RPMI7951 (cell line): ENCODE results near the gene CCDC187.

GRCh38 chr9:134546319-134546955, 95.2 kb upstream of the COL5A1 start:
- RAMPAGE, long total RNA, result no peak

DNA sequence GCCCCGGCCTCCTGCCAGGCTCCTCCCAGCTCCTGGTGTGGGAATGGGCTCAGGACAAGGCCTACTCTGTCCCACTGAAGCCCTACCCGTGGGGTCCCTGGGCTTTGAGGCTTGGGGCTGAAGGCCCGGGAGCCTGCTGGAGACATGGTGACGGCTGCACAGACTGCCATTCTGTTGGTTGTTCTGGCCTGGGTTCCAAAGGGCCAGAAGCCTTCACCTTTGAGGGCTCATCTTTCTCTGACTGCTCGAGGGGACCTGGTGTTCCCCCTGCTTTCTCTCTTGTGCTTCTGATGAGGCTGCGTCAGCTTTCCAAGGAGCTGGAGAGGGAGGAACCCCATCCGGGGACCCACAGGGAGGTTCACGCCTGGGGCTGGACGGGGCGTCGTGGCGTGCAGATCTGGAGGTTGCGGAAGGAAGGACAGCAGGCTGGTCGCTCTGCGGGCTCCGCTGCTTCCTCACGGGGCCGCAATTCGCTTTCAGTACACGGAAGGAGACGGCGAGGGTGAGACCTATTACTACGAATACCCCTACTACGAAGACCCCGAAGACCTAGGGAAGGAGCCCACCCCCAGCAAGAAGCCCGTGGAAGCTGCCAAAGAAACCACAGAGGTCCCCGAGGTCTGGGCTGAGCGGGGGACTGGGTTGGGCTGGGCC, 86.7 kb downstream of the COL5A1 start:
- RAMPAGE, long total RNA, result no peak

DNA sequence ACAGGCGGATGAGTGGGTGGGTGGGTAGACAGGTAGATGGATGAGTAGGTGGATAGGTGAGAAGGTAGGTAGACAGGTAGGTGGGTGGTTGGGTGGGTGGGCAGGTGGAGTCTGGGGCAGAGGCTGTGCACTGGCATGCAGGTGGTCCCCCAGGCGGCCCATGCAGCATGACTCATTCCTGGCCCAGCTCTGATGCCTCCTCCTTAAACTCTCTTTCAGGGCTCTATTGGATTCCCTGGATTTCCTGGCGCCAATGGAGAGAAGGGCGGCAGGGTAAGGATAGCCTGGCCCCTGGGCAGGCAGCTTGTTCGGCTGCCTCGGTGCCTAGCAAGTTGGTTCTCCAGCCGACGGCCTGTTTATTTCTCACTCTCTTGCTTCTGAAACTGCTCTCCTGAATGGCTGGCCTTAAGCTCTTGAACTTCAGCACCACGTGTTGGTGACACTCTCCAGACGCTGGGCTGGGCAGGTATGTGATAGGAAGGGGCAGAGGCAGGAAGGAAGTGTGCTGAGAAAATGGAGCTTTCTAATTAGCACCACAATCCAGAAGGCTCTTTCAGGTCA, 91.6 kb upstream of the FCN2 start:
- RAMPAGE, long total RNA, result no peak

DNA sequence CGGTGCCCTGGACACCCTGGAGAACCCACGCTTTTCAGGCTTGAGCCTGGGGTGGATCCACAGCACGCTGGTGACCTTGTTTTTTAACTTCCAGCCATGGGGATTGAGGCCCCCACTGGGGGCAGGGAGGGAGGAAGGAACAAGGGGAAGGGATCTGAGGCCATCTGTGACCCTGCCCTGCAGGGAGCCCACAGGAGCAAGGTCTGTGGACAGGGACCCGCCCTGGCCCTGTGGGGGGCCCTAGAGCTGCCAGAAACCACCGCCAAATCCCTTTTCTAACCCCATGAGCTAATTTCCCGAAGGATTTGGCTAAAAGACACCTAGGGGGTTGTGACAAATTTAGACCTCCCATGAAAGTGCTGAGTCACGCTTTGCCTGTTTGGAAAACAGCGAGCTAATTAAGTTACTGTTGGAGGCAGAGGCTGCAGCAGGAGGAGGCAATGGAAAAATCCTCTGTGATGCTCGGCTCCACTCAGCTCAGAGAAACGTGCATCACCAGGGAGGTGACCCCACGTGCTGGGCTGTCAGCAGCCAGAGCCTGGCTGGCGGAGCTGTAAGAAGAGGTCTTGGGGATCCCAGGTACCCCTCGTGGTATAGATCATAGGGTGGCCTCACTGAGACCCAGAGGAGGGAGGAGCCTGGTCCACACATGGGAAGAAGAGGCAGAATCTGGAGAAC, 50.0 kb downstream of the OLFM1 start:
- RAMPAGE, long total RNA, result no peak

GRCh38 chr9:135373530-135373942, 106.0 kb upstream of the PPP1R26 start:
- RAMPAGE, long total RNA, result no peak

DNA sequence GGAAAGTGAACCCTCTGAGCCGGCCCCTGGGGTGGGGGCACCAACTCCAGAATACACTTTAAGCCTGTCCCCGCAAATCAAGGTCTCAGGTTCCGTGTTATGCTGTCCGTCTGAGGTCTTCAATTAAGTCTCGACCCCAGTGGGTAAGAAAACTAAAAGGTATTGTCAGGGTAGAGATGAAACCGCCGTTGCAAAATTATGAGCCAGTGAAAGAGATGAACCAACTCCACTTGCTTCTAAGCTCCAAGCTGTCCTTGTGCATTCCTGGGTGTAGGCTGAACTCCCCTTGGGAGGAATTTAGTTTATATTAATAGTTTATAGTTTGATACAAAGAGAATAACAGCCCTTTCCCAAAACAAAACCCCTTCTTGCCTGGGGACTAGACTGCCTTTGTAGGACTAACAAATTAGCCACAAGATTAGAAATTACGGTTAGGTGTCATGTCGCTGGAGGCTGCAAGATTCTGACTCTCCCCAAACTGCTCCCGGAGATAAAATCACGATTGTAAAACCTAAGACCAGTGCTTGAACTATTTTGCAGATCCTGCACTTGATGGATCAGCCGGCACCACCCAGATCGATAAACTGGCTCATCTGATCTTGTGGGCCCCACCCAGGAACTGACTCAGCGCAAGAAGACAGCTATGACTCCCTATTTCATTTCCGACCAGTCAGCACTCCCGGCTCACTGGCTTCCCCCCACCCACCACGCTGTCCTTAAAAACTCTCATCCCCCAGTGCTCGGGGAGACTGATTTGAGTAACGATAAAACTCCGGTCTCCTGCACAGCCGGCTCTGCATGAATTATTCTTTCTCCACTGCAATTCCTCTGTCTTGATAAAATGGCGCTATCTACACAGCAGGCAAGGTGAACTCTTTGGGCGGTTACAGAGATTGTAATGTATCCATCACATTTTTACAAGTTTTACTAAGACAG, 10.9 kb upstream of the PPP1R26 start:
- RAMPAGE, long total RNA, result no peak

DNA sequence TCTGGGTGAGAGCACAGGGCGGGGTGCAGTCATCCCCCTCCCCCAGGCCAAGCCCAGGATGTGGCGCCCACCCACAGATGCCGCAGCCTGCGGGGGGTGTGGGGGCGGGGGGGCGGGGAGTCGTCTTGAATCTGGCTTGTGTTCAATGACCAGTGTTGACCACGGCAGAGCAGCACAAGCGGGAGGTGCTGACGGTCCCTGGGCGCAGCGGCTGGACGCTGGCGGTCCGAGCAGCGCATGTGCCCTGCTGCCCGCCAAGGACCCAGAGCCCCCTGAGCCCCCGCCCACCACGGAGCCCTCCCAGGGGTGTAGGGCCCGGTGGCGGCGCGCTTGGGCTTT, 398 bp upstream of the KCNT1 start:
- RAMPAGE, long total RNA, result no peak

- RAMPAGE, long total RNA, result no peak
These were observed 84.6 kb downstream of the CAMSAP1 start for GRCh38 chr9:135822689-135823215.

- RAMPAGE, long total RNA, result no peak
These were observed 1.2 kb downstream of the CAMSAP1 start for GRCh38 chr9:135906263-135906475.

DNA sequence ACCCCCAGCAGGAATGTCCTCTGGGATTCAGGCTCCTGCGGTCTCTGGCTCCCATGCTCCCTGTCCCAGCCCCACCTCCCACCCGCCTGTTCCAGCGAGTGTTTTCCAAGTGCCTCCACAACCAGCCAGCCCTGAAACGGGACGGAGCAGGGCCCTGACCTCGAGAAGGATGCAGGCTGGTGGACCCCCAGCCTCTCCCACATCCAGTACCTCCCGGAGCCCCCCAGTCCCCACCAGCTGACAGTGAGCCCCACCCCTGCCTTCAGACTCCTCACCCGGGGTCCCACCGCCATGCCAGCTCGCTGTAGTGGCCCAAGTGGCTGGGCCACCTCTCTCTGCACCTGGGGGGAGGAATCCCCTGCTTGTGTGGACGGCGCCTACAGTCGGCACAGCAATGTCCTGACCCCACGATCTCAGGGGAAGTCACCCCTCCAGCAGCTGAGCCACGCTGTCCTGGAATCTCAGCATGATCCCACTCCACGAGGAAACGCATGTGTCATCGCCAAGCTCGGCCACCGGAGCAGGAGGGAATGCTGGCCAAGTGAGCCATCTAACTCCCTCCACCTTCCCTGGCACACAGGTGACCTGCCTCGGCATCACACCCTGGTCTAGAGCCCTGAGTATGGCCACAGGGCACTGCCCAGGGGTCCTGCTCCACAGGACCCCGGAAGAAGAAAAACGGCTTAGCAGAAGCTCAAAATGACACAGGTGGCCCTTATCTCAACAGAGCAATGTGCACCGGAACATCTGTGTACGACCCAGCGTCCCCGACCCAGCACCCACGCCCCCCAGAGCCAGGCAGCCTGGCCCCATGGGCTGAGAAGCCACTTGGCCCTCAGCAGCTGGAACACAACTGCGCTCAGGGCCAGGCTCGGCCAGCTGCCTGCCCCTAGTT, 23.1 kb upstream of the CAMSAP1 start:
- RAMPAGE, long total RNA, result no peak

DNA sequence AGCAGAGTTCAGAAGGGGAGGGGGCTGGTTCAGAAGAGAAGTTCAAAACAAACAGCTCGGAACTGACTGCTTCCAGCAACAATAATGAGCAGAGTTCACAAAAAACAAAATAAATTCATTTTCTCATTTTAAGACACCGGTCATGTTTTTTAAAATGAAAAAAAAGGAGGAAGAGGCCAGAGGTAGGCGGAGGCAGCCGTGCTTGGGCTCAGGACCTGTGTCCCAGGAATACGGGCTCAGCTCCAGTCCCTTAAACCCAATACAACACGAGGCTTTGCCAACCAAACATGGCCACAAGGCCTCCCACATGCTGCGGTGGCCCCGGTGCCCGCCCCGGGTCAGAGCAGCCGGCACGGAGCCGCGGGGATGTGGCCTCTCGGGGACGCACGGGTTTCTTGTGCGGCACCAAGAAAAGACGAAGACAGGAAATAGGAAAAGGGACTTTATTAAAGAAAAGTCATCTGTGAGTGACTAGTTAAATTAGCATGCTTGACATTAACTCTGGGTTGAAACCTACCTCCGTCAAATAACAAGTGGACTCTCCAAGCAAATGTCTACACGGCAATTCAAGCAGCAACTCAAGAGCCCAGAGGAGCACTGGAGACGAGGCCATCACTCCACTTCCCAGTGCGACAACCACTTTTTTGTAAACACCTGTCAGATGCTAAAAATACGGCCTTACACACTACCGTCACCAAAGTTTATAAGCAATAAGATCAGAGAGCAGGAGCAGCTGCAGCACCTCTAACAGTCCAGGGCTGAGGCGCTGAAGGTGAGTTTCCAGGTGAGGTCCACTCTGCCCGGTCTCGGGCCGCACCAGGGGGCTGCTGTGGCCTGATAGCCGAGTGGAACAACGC, 25.4 kb upstream of the CAMSAP1 start:
- RAMPAGE, long total RNA, result no peak

DNA sequence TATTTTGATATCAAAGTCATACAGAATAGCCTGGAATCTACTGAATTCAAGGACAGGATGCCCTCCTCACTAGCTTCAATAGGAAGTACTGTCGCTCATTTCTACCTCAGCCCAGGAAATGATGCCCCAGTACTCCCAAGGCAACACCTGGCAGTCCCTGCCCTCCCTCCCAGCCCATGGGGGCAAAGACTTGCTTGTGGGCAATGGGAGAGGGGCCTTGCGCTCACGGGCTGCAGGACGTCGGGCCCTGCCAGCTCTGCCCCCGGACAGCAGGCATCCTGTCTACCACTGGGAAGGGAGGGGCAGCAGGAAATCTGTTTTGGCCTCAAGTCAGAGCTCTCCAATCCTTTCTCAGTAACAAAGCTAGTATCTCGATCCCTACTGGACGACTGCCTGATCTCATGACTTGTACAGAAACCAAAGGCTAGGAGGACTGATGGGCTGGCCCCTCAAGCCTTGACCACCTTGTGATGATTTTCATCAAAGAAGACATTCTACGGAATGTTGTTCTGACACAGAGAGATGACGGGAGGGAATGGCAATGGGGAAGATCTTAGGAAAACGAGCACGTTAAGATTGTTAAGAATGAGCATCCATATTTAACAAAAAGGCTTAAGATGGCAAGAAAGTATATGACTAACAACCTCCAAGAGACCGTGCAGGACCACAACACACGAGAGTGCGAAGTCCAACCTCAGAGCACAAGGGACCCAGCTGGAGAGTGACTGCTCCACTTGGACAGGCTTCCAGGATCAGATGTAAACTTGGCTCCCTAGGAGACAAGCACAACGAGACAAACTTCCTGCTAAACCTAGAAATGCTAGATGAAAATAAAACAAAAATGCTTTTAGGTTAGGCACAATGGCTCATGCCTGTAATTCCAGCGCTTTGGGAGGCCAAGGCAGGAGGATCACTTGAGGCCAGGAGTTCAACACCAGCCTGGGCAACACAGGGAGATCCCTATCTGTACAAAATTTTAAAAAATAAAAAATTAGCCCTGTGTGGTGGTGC, 19.4 kb downstream of the UBAC1 start:
- RAMPAGE, long total RNA, result no peak

DNA sequence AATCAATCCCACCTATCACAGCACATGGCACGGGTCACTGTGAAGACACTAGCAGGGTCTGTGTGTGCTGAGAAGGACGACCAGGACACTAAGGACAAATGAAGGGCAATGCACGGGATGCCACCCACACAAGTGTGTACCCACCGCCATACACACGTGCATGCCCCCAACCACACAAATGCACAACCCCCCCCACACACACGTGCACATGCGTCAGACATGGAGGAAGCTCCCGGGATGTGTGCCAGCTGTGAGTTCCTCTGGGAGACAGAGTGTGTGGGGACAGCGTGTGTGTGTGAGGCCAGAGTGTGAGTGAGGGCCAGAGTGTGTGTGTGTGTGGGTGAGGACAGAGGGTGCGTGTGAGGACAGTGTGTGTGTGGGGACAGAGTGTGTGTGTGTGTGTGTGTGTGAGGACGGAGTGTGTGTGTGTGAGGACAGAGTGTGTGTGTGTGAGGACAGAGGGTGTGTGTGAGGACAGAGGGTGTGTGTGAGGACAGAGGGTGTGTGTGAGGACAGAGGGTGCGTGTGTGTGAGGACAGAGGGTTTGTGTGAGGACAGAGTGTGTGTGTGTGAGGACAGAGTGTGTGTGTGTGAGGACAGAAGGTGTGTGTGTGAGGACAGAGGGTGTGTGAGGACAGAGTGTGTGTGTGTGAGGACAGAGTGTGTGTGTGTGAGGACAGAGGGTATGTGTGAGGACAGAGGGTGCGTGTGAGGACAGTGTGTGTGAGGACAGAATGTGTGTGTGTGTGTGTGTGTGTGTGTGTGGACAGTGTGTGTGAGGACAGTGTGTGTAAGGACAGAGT, 62.8 kb upstream of the UBAC1 start:
- RAMPAGE, long total RNA, result no peak

DNA sequence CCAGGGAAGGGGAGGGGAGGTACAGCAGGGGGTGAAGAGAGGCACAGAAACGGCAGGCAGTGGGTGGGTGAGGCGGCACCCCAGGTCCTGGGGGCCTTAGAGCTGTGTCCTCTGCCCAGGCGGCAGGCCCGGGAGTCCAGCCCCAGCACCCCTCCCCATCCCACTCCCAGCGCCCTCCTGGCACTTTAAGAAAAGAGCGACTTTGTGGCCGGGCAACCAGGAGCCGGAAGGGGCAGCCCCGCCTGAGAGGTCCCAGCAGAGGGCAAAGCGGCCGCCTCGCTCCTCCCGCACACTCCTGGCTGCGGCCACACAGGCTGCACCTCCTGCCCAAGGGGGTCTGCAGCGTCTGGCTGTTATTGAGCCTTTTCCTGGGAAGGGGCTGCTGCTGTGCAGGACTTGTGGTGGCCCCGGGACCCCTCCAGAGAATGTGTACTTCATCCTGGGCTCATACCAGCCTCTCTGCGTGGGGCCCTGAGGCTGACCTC, 42.6 kb downstream of the NACC2 start:
- RAMPAGE, long total RNA, result no peak

DNA sequence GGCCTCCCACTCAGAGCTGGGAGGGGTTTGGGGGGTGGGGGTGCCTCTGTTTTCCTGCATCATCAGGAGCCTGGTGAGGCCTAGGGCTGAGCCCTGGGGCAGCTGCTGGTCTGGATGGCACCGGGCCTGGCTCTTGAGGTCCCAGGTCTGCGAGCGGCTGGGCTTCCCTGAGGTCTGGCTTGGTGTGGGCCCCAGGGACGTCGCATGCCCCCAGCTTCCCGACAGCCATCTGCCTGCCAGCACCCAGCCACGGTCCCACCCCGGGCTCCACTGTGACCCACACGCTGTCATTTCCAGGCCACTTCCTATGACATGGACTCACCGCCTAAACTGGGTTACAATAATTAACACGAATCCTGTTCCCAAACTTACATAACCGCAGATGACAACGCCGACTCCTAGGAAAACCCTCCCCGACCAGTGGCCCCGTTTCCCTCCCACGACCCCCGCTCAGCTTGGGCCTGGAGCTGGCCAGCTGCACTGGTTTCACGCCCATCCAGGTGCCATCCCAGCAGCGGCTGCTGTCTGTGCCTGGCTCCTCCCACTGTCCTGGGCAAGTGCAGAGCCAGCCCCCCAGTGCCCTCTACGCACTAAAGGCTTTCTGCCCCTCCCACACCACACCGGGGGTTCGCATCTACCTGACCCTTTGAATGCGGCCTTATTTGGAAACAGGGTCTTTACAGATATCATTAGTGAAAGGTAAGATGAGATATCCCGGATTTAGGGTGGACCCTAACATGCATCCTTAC, 8.6 kb downstream of the NACC2 start:
- RAMPAGE, long total RNA, result no peak

- RAMPAGE, long total RNA, result no peak
These were observed 6.3 kb downstream of the NACC2 start for GRCh38 chr9:136088872-136089204.

DNA sequence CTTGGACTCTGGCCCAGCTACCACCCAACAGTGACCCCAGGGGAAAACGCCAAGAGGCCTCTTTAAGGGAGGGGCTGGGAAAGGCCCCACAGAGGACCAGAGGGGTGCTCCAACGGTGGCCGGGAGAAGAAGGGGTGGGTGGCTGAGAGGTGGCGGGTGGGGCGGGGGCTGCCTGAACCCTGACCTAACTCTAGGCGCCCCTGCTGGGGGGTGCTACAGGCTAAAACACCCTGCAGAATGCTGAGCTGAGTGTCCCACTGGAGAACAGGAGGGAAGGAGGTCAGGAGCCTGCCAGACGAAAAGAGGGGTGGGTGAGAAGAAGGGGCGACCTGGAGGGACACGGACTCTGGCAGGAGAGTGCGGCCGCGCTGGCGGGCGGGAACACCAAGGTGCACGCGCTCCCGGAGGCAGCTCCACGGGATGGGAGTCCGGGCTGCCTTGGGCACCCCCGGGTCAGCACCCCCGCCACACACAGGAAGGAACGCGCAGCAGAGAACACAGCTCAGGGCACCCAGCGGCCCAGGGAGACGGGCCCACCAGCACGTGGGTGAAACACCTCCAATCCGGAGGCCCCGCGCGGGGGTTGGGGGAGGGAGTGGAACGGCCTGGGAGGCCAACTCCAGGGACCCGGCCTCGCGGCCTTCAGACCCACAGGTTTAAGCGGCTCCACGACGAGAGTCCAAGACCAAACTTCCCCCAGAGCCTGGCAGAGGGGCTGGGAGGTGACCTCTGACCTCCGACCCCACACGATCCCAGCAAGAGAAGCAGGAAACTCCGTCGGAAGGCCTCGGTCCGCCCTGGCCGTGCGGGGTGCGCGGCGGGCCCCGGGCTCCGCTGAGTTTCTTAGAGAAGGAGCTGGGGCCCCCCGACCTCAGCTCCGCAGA, 1.2 kb downstream of the NACC2 start:
- RAMPAGE, long total RNA, result no peak

- RAMPAGE, long total RNA, result no peak
These were observed 3.0 kb downstream of the TMEM250 start for GRCh38 chr9:136115732-136116037.

DNA sequence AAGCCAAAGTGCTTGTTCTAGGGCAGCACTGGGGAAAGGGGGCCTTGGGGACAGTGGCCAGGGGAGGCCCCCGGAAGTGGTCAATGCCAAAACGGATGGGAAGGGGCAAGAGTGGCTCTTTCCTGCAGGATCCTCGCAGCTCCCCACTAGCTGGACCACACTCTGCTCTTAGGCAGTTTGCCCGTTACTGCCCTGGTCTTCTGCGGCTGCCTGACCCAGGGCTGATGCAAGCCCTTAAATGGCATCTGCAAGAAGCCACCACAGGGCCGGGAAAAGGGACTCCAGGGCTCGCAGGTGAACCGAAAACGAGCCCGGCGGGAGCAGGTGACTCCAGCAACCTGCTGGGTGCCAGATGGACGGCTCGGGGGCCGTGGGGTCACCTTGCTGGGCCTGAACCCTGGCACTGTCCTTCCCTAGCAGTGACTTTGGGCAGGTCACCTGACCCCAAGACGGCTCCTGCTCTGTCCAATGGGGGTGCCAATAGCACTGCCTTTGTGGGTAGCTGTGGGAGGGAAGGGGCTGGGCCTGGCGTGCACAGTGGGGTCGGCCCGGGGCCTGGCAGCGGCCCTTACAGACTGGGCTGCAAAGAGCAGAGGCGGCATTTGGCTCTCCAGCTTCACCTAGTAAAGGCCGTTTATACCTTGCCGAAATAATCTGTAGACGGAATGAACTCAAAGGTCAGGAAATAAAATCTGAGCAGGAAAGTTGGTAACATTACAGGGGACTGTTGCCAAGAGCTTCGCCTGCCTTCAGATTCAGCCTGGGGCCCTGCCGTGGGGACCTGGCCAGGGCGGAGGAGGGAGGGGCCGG, 1.2 kb downstream of the TMEM250 start:
- RAMPAGE, long total RNA, result no peak

DNA sequence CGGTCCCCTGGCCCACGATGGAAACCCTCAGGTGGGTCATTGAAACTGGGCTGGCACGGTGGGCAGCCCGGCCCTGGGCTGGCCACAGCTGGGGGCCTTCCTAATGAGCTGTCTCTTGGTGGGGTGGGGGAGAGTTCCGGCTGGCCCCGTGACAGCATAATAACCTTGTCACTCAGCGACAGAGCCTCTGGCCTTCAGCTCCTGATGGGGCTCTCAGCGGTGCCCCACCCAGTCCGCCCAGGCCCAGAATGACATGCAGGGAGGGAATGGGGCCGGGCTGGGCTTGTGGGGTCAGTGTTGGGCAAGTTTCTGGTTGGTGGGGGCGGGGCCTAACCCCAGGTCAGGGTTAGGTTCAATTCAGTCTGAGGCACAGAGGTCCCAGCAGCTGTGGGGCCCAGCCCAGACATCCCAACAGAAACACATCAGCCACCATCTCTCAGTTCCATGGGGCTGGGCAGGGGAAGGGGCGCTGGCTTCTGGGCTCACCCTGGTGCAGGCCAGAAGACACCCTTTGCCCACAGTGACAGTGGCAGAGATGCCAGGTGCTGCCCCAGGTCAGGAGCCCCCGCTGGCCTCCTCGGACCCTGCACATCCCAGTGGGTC, at the start of gene CCDC187:
CCDC187 (minus strand) TSS at position 105 of the 603 bp plus-strand sequence.
- RAMPAGE, long total RNA, result no peak